Stomach (tissue), 7 donors: ENCODE measurements around a stretch of chr22.

DNA sequence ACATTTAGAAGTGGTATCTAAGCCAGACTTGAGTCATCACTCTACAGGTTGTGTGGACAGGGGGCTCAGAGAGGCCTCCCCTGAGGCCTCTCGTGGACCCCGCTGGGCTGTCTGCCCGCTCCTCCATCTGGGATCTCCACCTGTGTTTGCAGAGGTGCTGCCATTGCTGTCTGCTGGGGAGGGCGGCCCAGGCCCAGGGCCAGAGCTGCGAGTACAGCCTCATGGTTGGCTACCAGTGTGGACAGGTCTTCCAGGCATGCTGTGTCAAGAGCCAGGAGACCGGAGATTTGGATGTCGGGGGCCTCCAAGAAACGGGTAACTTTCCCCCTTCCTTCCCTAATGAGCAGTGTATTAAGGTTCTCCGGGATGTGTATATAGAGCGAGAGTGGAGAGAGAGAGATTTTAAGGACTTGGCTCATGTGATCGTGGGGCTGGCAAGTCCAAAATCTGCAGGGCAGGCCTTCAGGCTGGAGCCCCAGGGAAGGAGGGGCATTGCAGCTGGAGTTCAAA is 25.1 kb downstream of the FBLN1 start:
- PRO-cap = no peak
- RAMPAGE, long total RNA, 5 experiments = start-site peak on the plus strand in 3 of 5 experiments, centred at positions 258 to 269 of the sequence, 19 to 206 reads per replicate
- RRBS = 79% methylated on average over 4 of the region's 11 CpGs

GRCh38 chr22:45535160-45535496 is 32.4 kb downstream of the FBLN1 start:
- PRO-cap = unidirectional peak, plus-strand start at chr22:45535254
- RAMPAGE, long total RNA, 5 experiments = no peak in any of the 5 experiments
- RRBS = no CpG with 5 or more reads among the region's 9 CpGs

GRCh38 chr22:45542994-45543921 is 40.6 kb downstream of the FBLN1 start:
- PRO-cap = no peak
- RAMPAGE, long total RNA, 5 experiments = start-site peak on the plus strand in 2 of 5 experiments, at chr22:45542937-45543523 at its widest, 31 to 67 reads per replicate
- RRBS = 95% methylated on average over 7 of the region's 30 CpGs

DNA sequence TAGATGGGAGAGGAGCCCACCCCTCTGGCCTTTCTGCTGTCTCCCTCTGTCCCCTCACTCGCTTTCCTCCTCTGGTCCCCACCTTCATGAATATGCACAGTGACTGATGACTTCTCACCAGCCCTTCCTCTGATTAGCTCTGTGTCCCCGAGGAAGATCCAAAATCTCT is 73.8 kb downstream of the FBLN1 start:
- PRO-cap = unidirectional peak, minus-strand start at position 59 of the sequence
- RAMPAGE, long total RNA, 5 experiments = no peak in any of the 5 experiments
- RRBS = no CpG with 5 or more reads among the region's 2 CpGs

GRCh38 chr22:45576750-45577317 is 74.2 kb downstream of the FBLN1 start:
- PRO-cap = no peak
- RAMPAGE, long total RNA, 5 experiments = start-site peak on the plus strand in 2 of 5 experiments, at chr22:45576981-45577092 at its widest, 29 to 35 reads per replicate
- RRBS = no CpG with 5 or more reads among the region's 16 CpGs

GRCh38 chr22:45629329-45629830 is 42.3 kb upstream of the ATXN10 start:
- PRO-cap = bidirectional peak, plus-strand start at chr22:45629632, minus-strand start at chr22:45629486
- RAMPAGE, long total RNA, 5 experiments = no peak in any of the 5 experiments
- RRBS = no CpG with 5 or more reads among the region's 8 CpGs

GRCh38 chr22:45887511-45888080 is 89.4 kb downstream of the WNT7B start:
- PRO-cap = no peak
- RAMPAGE, long total RNA, 5 experiments = no peak in any of the 5 experiments
- RRBS = 78% methylated on average over 4 of the region's 15 CpGs

- PRO-cap = no peak
- RAMPAGE, long total RNA, 5 experiments = no peak in any of the 5 experiments
- RRBS = 28% methylated on average over 3 of the region's 13 CpGs
These were observed 57.5 kb downstream of the WNT7B start for GRCh38 chr22:45919397-45919871.

DNA sequence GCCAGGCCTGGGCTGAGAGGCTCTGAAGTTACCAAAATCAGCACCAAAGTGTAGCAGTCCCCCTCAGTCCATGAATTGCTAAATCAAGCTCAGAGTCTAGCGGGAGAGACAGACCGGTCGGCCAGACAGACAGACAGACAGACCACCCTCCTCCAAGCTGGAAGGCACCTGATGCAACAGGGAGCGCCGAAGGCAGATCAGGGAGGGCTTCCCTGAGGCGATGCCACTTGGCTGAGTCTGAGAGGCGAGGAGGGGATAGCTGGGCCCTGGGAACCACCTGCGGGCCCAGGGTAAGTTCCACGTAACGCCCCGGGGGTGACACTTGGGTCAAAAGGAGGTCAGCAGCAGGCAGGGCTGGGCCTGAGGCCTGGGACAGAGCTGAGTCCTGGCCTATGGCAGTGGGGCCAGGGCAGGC is 19.1 kb upstream of the WNT7B start:
- PRO-cap = no peak
- RAMPAGE, long total RNA, 5 experiments = no peak in any of the 5 experiments
- RRBS = 63% methylated on average over 1 of the region's 11 CpGs

DNA sequence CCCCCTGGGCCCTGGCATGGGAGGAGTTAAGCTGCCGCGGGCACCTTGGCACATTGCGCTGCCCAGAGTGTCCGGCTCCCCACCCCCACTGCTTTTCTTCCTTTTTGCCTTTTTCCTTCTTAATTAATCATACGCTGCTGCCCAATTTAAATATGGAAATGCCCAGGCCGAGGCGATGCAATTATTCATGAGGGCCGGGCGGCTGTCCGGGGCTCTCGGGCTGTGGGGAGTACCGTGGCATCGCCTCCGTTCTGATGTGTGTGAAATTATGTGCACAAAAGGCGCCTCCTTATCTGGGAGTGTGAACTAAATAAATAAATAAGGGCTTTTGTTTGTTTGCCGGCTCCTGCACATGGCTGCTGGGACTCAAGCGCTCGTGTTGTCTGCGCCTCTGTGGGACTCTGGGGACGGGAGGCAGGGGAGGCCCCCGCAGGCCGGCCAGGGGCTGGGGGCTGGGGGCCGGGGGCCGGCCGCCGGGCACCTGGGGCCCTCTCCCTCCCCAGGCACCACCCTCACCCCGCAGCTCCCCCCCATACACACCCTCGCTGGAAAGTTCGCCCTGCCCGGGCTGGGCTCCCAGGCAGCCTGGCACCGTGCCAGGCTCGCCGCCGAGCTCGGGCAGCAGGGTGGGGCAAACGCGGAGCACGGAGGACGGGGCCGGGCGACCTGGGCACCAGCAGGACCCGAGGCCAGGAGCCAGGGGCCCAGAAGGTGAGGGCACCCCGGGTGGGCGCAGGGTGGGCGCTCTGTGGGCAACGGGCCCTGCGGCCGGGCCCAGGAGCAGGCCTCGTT is 76.4 kb upstream of the WNT7B start:
- PRO-cap = bidirectional peak, plus-strand start at position 331 of the sequence, minus-strand start at position 253 of the sequence; bidirectional peak, plus-strand start at position 634 of the sequence, minus-strand start at position 393 of the sequence
- RAMPAGE, long total RNA, 5 experiments = start-site peak on the plus strand in 4 of 5 experiments, centred at positions 636 to 675 of the sequence, 23 to 214 reads per replicate
- RRBS = 2% methylated on average over 30 of the region's 49 CpGs

DNA sequence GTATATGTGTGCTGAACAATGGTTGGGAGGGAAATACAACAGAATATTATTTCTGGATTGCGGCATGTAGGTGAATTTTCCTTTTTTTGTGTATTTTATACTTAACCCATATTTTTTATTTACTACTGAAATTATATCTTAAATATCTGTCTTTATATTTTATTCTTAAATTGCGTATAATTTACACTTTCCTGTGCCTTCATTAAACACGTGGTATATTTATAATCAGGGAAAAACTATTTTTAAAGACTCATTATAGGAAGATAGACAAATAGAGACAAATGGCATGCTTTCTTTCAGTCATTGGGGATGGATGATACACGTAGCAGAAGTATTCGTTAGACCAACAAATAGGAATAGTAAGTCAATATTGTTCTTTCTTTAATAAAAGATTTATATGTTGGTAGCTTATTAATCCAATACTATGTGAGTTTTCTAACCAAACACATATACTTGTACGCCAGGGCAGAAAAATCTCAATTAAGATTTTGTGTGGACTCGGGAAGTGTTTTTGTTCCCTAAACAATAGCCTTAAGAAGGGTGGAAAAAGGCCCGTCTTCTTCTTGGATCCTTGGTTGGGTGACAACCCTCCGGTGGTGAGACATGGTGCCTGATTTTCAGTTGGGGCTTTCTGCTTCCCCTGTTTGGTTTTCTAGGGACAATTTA is 83.3 kb upstream of the WNT7B start:
- PRO-cap = no peak
- RAMPAGE, long total RNA, 5 experiments = no peak in any of the 5 experiments
- RRBS = no CpG with 5 or more reads among the region's 9 CpGs

GRCh38 chr22:46061455-46062487 is 84.8 kb upstream of the WNT7B start:
- PRO-cap = no peak
- RAMPAGE, long total RNA, 5 experiments = no peak in any of the 5 experiments
- RRBS = 69% methylated on average over 47 of the region's 93 CpGs

DNA sequence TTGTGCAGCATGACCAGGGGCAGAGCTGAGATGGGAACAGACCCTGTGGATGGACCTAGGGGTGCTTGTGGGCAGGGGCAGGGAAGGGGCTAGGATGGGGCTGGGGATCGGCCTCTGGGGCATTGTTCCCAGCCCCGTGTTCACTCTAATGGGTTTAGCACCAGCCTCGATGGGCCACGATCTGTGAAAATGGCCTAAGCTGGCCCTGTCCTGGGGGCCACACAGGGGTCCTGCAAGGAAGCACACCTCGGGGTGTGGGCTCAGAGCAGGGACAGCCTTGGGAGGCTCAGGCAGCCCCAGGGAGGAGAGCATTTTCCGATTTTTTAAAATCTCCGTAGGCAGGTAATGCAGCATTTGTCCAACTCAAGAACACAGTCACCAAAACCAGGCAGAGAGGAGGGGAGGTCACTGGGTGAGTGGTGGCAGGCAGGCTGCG is 56.0 kb upstream of the PPARA start:
- PRO-cap = no peak
- RAMPAGE, long total RNA, 5 experiments = start-site peak on the plus strand in 2 of 5 experiments, centred at positions 165 to 172 of the sequence, 5 to 7 reads per replicate
- RRBS = no CpG with 5 or more reads among the region's 8 CpGs

- PRO-cap = bidirectional peak, plus-strand start at chr22:46107313, minus-strand start at chr22:46107170; bidirectional peak, plus-strand start at chr22:46107562, minus-strand start at chr22:46107415
- RAMPAGE, long total RNA, 5 experiments = start-site peak on the plus strand in 1 of 5 experiments, at chr22:46107507-46107645 at its widest, 10 reads per replicate
- RRBS = 8% methylated on average over 13 of the region's 45 CpGs
These were observed 43.3 kb upstream of the PPARA start for GRCh38 chr22:46106789-46107757.

DNA sequence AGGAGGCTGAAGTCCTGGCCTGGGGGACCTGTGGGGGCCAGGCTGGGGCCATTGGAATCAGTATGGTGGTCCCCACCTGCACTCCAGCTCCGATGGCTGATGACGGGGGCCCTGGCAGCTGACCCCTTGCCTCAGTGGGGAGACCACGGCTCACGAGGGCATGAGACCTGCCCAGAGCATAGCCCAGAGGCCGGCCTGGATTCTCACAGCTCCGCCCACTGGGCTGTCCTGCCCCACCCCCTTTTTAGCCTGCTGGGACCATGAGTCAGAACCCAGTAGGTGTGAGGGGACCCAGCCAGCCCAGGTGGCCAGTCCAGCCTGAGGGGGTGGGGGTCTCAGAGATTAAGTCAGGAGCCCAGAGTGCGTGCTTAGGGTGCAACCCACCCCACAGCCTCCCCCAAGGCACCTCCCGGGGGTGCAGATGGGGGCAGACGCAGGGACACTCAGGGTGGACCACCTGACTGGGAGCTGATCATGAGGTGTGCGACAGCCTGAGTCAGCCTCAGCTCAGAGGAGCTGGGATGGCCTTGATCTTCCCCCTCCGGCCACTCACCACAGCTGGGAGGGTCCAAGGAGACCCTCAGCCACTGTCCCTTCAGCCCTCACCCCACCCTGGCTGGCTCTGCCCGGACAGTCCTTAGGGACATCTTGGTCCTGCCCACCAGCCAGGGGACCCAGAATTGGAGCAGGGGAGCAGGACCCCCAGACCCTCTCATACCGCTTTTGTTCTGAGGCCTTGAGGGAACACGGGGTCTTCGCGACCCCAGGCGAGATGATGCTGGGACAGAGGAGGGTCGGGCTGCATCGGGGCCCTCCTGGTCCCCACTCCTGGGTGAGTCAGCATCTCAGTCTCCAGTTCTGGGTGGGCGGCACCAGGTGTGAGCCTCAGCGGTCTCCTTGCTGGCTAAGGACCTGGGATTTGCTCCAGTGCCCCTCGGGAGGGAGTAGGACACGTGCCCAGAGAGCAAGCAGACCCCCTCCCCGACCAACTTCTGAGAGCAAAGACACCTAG is 39.9 kb upstream of the PPARA start:
- PRO-cap = no peak
- RAMPAGE, long total RNA, 5 experiments = start-site peak on the plus strand in 2 of 5 experiments, centred at positions 463 to 720 of the sequence, 16 to 32 reads per replicate
- RRBS = 92% methylated on average over 2 of the region's 24 CpGs

GRCh38 chr22:46115030-46116218 is 34.9 kb upstream of the PPARA start:
- PRO-cap = no peak
- RAMPAGE, long total RNA, 5 experiments = no peak in any of the 5 experiments
- RRBS = 26% methylated on average over 7 of the region's 30 CpGs

- PRO-cap = no peak
- RAMPAGE, long total RNA, 5 experiments = no peak in any of the 5 experiments
- RRBS = 92% methylated on average over 4 of the region's 20 CpGs
These were observed 17.6 kb upstream of the PPARA start for GRCh38 chr22:46132493-46133320.

- PRO-cap = no peak
- RAMPAGE, long total RNA, 5 experiments = no peak in any of the 5 experiments
- RRBS = no CpG with 5 or more reads among the region's 8 CpGs
These were observed 7.3 kb upstream of the PPARA start for GRCh38 chr22:46142918-46143515.

DNA sequence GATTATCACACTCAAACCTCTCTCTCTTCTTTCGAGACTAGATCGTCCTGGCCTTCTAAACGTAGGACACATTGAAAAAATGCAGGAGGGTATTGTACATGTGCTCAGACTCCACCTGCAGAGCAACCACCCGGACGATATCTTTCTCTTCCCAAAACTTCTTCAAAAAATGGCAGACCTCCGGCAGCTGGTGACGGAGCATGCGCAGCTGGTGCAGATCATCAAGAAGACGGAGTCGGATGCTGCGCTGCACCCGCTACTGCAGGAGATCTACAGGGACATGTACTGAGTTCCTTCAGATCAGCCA is 15.0 kb downstream of the CDPF1 start:
- PRO-cap = no peak
- RAMPAGE, long total RNA, 5 experiments = start-site peak on the plus strand in 3 of 5 experiments, centred at positions 103 to 222 of the sequence, 19 to 60 reads per replicate
- RRBS = 100% methylated on average over 1 of the region's 12 CpGs

- PRO-cap = no peak
- RAMPAGE, long total RNA, 5 experiments = no peak in any of the 5 experiments
- RRBS = no CpG with 5 or more reads among the region's 7 CpGs
These were observed 8.1 kb downstream of the TTC38 start for GRCh38 chr22:46275717-46276453.